Mesangial cell (primary cell): Measurements from ENCODE around the genes ISX, MCM5 and APOL3.

DNA sequence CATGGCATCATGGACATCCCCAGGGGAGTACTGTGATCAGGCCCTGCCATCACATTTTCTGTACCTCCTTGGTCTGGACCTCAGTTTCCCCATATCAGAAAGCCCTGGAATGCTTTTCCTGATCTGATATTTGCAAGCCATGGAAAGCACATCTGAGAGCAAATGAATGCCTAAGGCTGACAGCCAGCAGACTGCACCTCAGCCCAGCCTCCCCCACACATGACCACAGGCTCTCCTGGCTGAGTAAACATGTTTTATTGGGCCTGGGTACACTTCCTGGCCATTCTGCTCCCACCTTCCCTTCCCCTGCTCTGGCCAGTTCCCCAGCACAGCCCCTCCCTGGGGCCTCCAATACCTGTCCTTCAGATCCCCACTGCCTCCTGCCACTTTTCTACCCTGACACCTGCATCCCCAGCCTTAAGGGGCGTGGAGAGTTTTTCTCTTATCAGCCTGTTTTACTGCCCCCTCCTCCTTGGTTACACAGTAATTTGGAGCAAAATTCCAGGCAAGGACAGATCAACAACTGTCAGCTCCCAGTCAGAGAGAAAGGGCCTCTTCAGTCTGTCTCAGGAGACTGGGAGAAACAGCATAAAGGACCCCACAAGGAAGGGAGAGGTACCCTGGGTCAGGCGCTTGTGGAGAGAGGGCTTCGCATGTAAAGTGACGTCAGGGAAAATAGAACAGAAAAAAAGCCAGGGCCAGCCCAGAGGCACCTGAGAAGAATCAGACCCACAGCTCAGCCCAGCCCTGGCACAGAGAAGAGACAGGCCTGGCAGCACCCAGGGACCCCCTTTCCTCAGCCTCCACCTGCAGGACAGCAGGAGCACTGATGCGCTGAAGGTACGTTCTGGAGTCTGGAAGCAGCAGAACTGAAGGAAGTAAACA is at the start of gene ISX:
Gene ISX, plus strand, starts transcription at position 536 of the 885 bp plus-strand sequence.
- RAMPAGE, long total RNA: no peak

- RAMPAGE, long total RNA: no peak
These were observed 67.9 kb downstream of the ISX start for GRCh38 chr22:35133652-35134421.

DNA sequence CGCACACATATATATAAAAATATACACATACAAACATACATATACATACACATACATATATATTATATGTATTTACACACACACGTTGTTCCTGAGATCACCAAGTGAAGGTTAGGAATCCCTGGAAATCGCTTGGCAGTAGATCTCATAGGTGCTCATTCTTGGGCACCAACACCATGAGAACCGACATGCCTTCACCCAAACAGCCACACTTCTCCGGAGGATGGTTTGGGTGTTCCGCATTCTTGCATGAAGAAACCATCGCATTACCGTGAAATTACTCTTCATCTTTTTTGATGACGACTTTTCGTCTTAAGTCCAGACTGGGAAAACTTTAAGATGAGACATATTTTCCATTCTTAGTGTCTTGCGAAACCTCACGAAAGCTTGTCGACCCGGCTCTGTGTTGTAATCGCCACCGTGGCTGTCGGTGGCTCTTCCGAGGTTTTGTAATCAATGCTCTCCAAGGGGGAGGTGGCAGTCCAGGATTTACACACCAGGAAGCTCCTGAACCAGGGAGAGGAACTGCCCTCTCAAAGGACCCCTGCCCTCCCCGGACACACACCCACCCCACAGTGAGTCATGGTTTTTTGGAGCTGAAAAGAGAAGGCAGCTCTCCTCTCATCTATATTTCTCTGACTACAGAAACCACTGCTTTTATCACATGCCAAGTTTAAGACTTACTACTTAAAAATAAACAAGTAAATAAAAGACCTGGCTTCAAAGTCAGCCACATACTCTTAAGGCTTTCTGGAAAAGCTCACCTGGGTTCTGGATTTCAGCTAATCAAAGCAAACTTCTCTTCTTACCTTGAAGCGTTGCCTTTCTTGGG is 1.8 kb downstream of the TOM1 start:
- RAMPAGE, long total RNA: no peak

- RAMPAGE, long total RNA: no peak
These were observed 3.4 kb downstream of the TOM1 start for GRCh38 chr22:35303051-35303633.

DNA sequence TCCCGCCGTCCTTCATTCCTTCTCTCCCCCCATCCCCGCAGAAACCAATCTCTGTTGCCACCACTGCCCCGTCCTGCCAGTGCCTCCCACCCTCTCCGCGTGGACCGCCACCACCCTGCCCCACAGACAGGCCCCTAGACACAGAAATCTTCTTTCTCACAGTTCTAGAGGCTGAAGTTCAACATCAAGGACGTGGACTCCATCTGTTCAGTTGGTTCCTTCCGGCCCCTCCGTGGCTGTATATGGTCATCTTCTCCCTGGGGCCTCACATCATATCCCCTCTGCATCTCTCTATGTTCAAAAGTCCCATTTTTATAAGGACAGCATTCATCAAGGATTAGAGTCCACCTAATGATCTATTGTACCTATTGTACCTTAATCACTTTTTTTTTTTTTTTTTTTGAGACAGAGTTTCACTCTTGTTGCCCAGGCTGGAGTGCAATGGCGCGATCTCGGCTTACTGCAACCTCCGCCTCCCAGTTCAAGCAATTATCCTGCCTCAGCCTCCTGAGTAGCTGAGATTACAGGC is 29.3 kb upstream of the HMOX1 start:
- RAMPAGE, long total RNA: no peak

GRCh38 chr22:35399759-35400355 is at the start of gene MCM5:
Gene MCM5, plus strand, starts transcription at chr22:35400140.
- RAMPAGE, long total RNA: start-site peak on the plus strand at chr22:35400140-35400184, 631 reads

GRCh38 chr22:35409841-35410921 is 10.2 kb downstream of the MCM5 start:
- RAMPAGE, long total RNA: no peak

DNA sequence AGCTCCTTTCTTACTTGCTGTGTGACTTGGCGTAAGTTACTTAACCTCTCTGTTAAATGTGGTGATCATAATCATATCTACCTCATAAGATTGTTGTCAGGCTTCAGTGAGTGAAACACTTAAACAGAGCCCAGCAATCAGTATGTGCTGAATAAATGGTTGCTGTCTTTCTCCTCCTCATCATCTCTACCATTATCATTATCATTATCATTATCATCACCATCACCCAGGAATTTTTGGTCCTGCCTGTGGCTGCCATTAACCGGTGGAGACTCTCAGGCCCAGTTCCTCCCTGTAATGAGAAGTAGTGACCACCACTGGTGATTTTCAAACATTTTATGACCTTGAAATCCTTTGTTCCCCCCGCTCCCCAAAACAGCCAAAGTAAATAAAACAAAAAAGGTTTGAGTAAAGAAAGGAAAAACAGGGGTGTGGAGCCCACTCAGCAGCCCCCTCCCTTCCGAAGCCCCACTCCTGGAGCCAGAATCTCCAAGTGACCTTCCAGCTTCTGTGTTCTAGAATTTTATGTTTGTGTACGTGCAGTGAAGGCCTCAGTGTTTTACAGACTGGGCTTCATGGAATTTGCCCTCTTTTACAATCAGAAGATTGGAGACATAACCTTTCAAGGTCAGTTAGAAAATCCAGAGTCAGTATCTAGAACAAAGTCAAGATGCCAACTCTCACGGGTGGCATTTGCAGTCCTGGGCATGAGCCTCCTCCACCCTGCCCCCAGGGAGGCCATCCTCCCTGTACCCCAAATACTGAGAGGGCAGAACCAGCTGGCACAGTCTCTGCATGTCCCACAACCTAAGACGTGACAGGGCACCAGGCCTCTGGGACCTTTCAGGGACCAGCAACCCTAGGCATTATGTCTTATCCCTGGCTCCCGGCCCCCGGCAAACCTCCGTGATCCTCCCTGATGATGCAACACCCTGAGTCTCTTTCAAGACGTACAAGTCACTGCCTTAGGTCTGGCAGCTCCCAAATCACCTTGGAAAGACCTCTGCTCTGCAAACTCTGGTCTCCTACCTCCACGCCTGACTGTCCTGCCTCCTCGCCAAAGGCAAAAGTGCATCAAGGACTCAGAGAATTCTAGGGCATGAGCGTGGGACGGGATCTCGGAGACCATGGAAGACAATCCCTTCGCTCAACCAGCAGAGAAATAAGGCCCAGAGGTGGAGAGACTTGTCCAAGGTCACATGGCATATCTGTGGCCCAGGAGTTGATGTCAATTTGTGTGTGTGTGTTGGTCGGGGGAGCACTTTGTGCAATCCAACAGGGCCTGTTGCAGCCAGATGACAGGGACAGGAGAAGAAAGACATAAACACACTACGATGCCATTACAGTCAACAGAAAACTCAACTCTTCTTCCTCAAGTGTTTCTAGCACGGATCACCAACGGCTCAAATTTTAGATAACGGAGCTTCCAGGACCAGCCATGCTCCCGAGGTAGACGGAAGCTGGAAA is 2.1 kb downstream of the MB start:
- RAMPAGE, long total RNA: no peak

- RAMPAGE, long total RNA: no peak
These were observed 67.2 kb downstream of the RBFOX2 start for GRCh38 chr22:35961227-35962119.

DNA sequence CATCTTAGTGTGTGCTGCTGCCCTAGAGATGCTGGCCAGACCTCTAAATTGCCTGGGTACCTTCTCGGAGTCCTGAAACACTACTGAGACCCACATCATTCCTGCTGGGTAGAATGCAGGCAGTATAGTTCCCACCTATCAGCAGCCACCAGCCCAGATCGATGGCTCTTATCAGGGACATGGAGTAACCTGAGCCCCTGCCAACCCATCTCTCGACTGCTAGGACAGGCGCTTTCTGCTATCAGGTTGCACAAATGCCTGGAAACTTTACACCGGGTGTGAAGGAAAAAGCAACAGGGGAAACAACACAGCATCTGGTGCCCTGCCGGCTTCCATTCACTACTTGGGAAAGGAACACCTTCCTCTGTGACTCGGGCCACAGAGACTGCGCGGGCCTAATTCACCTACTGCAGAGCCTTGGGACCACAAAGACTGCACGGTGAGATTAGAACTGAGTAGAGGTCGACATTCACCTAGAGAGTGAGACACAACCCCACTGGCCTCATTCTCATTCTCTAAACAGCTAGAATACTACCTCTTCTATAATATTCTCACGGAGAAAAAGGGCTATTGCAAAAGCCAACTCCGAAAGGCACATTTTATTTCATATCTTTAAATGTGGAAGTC is 18.5 kb downstream of the RBFOX2 start:
- RAMPAGE, long total RNA: no peak

GRCh38 chr22:36027297-36028127 is 1.1 kb downstream of the RBFOX2 start:
- RAMPAGE, long total RNA: no peak

DNA sequence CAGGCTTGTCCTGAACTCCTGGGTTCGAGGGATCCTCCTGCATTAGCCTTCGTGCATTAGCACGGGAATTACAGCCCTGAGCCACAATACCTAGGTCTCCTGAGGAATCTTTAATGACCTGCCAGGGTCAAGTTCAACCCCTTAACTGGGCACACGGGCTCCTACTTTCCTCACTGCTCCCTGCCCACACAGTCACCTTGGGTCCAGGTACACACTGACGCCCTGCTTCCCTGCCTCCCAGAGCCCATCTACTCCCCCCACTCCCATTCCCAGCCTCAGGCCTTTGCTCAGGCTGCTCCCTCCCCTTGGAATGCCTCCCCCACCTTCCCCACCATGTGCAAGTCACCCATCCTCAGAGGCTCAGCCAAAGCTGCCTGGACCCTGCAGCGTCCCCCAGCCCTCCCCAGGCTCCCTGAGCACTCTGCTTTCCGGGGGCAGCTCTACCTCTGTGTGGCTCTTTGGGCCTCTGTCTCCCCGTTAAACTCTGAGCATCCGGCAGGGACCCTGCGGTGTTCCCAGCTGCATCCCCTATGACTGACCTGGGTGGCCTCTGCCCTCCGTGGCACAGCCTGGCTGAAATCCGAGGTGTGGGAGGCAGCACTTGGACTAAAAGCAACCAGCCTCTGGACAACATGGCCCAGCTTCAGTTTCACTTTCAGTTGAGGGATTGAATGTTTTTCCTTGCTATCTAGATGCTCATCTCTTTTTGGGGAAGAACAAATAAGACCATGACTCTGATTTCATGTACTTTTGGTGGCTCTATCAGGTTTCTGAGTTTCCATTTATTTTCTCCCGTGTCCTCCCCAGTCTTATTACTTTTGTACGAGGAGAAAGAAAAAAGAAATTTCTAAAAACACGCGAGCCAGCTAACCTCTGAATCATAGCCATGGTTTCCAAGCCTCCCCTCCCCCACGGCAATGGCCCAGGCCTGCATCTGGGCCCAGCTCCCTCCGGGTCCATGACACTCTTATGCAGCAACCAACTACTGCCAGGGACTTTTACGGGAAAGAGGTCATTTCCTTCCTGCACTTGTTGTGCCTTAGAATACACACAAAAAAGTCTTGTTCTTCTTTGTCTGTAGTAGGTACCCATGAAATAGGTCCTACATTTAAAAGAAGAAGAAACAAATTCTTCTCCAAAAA is 3.9 kb downstream of the APOL3 start:
- RAMPAGE, long total RNA: no peak

DNA sequence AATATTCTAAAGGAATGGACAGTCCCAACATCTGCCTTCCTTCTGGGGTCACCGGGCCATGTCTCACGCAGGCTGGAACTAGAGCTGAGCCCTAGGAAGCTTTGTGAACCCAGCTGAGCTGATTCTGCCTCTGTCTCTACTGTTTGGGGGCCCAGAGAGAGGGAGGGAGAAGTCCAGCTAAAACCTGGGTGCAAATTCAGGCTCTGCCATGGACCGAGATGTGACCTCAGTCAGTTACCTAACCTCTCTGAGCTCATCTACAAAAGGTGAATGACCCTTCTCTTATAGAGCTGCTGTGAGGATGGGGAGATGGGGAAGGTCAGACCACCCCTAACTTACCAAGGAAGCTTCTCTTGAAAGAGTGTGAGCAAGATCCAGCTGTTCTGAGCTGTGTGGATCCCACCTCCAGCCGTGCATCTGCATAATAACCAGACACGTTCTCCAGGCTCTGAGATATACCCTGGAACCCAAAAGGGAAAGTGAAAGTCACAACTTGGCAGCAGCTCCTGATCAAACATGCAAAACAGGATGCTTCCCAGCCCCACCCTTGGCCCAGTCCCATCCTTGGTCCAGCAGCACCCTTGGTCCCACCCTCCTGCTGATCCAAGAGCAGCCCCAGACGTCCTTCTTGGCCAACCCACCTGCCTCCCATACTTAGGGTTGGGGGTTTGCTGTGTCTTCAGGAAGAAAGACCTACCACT is at the start of gene APOL3:
Gene APOL3, minus strand, starts transcription at position 426 of the 701 bp plus-strand sequence.
- RAMPAGE, long total RNA: no peak

DNA sequence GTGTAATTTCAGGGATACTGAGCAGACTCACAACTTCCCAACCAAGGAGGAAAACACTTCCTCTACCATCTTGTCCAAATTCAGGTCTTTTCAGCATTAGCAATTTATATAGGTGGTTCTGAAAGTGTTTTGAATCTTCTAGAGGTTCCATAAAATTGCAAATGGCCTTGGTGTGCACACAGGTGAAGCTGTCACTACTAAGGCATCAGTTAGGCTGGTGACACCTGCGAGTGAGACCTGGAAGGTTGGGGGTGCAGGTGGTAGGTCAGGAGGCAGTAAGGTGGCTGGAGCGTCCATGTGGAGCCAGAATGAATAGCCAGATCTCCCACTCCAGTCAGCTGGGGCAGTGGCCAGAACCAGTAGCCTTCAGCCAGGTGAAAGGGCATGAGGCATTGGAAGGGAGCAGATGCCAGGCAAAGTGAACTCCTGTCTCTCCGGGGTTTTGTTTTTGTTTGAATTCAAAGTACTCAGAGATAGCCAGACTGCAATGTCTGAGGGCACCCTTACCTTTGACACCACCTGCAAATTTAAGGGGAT is 10.0 kb downstream of the APOL1 start:
- RAMPAGE, long total RNA: no peak

DNA sequence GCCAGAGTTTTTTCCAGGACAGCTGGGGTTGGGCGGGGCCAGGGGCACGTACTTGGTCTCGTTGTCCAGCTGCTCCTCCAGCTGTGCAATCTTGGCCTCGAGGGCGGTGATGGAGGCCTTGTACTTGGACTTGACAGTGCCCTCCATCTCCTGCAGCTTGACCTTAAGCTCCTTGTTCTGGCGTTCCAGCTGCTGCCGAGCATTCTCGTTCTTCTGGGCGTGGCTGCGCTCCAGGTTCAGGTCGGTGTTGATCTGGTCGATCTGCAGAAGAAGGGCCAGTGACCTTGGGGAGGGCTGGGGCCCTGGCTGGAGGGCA is 32.1 kb downstream of the APOL1 start:
- RAMPAGE, long total RNA: no peak

DNA sequence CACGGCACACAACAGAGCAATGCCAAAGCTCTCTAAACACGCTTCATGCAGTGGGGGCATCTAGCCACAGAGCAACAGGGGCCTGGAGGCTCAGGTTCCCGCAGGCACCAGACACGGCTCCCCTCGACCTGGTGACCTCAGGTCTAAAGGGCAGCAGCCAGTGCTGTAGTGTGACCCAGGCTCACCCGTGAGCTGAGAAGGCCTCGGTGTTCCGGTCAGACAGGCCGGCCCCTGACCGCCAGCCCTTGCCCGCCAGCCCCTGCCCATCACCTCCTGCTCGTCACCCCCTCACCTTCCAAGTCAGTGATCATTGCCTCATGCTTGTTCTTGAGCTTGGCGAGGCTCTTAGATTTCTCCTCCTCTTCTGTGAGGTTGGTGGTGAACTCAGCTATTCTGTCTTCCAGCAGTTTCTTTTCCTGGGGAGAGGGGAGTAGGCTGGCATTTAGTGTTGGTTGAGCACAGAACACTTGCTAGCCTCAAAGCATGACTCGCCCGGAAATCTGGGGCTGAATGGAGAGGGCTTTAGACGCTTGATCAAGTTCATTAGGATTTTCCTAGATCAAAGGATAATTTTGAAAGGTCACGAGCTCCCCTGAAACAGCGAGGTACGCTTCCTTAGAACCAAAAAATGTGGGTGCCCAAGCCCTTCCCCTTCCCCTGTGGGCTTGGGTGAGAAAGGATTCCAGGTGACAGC is 45.8 kb downstream of the APOL1 start:
- RAMPAGE, long total RNA: no peak

DNA sequence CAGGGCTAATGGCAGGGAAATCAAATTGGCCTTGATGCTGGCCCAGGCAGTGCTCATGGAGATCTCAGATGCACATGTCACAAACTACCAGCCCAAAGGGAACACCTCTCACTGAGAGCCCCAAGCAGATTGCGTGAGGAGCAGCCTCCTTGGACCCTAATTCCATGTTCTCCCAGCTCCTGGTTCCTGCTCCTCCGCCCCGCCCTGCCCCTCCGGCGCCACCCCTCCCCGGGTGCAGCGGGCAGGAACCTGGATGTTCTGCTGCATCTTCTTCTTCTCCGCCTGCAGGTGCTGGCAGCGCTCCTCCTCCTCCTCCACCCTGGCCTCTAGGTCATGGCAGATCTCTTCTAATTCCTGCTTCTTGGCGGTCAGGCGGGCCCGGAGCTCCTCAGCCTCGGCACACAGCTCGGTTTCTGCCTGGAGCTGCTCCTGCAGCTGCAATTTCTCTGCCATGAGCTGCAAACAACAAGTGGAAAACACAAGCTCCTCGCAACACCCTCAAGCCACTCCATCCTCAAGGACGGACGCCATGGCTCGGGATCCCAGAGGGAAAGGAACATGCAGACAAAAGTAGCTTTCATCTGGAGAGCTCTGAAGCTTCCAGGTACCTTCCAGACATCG is 47.8 kb downstream of the APOL1 start:
- RAMPAGE, long total RNA: no peak

DNA sequence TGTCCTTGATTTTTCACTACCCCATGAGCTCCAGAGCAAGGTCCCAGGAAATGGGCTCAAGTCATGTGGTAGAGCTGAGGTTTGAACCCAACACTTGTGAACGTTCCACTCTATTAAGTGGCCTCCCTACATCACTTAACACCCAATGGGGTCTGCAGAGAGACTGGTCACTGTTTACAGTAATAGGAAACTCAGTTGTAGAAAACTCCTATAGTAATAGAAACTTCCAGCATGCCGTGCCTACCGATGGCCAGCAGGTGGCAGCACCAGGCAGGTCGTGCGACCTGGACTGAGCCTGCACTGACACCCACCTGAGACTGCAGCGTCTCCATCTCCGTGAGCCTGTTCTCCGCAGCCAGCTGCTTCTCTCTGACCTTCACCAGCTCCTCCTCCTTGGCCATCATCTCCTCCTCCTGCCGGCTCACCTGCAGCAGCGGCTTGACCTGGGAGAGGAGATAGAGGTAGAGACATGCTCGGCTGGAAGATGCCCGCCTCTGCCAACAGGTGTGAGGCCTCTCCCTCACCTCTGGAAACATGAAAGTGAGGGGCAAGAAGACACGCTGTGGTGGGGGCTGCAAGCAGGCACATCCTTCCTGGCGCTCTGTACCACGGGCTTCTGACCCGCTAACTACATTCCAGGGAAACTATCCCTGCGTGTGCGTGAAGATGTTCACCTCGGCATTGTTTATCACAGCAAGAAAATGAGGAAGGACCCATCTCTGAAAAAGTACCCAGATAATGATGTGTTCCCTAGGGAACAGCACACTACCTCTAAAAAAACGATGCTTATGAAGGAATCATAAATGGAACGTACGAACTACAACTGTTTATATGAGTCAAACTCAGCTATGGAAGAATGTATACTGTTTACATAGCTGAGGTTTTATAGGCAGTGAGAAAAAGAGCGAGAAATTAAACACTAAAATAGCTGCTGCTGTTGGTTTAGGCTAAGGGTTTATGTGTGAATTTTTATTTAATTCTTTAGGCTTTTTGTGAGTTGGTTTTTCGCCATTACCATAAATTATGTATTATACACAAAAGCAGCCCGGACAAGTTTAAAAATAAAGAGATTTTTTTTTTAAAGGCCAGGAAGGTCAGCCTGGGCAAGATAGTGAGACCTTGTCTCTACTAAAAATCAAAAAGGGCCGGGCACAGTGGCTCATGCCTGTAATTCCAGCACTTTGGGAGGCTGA is 48.7 kb downstream of the APOL1 start:
- RAMPAGE, long total RNA: no peak

GRCh38 chr22:36311691-36312513 is 59.0 kb downstream of the APOL1 start:
- RAMPAGE, long total RNA: no peak

GRCh38 chr22:36316442-36317485 is 63.8 kb downstream of the APOL1 start:
- RAMPAGE, long total RNA: no peak